ENCODE measurements around a stretch of chr9.

GRCh38 chr9:131681466-131682232 lies 58.2 kb downstream of the RAPGEF1 start:
- PRO-cap, result no peak
- CAGE, long polyA plus RNA, result no peak

- PRO-cap, result no peak
- CAGE, long polyA plus RNA, result no peak
Observed at GRCh38 chr9:131697818-131698302, 42.0 kb downstream of the RAPGEF1 start.

- PRO-cap, result no peak
- CAGE, long polyA plus RNA, result no peak
Observed at GRCh38 chr9:131707044-131707361, 32.9 kb downstream of the RAPGEF1 start.

- PRO-cap, result no peak
- CAGE, long polyA plus RNA, result no peak
Observed at GRCh38 chr9:131707653-131708160, 32.2 kb downstream of the RAPGEF1 start.

GRCh38 chr9:131713967-131714714 lies 25.7 kb downstream of the RAPGEF1 start:
- PRO-cap, result no peak
- CAGE, long polyA plus RNA, result no peak

DNA sequence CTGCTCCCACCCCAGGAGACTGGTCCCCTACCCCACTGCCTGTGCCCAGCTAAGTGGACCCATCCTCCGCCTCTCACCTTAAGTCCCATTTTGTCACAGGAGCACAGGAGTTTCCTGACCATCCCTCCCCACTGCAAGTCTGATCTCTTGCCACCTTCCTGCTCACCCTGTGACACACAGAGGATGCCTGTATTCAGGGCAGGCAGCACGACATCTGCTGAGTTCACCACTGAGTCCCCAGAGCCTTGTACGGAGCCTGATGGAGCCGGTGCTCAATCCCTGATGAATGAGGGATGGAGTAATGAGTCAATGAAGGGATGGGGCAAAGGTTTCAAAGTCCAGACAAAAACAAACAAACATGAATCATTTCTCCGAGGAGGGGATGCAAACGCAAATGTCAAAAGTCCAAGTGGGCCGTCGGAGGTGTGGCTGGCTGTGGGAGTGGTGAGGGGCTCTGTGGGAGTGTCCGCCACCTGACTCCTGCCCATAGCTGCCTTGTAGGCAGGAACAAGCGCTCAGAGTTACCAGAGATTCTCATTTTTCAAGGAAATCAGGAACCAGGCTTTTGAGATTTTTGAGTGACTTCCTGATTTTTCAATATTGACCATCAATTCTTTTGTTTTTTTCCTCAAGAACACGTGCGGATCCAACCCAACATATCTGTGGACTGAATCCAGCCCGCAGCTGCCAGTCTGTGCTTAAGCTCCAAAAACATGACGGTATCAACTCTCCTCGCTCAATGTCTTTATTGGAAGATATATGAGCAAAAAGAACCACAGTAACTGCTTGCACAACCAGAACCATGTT lies 4.4 kb downstream of the RAPGEF1 start:
- PRO-cap, result no peak
- CAGE, long polyA plus RNA, result no peak

- PRO-cap, result bidirectional peak, plus-strand start at chr9:132241306, minus-strand start at chr9:132241023
- CAGE, long polyA plus RNA, result no peak
Observed at GRCh38 chr9:132240717-132241824, 79.2 kb downstream of the NTNG2 start.

DNA sequence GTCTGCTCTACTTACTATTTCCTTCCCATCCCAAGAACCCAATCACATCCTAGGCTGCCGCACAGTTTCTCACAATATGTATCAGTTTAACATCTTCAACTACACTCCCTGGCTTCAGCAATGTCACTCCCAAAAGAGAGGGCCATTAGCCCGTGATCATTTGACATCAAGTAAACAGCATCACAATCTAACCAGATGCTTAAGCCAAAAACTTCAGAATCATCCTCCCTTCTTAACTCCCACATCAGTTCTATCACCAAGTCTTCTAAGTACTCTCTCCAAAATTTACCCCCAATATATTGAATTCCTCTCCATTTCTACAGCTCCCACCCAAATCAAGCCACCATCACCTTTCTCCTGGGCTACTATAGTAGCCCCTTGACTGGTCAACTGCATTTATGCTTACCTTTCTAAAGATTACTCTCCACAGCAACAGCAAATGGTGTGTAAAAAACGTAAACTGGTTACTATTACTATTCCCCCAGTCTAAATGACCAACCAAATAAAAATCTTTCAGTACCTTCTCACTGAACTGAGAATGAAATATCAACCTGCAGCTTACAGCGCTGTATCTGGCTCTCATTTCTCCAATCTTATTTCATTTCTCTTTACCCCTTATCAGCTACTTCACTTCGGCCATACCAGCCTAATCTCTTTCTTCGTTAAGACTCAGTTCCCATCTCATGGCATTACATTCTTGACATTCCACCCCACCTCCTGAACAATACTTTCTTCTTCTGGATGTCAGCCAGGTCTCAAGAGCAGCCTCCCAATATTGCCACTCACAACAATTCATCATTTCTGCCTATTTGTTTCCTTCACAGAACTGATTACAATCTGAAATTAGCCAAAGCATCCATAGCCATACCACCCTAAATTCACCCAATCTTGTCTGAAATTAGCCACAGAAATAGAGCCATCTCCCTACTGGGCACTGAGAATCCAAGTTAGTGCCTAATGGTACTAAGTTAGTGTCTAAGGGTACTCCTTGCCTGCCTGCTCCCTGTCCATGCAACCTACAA lies 35.6 kb downstream of the SETX start:
- PRO-cap, result no peak
- CAGE, long polyA plus RNA, result no peak

DNA sequence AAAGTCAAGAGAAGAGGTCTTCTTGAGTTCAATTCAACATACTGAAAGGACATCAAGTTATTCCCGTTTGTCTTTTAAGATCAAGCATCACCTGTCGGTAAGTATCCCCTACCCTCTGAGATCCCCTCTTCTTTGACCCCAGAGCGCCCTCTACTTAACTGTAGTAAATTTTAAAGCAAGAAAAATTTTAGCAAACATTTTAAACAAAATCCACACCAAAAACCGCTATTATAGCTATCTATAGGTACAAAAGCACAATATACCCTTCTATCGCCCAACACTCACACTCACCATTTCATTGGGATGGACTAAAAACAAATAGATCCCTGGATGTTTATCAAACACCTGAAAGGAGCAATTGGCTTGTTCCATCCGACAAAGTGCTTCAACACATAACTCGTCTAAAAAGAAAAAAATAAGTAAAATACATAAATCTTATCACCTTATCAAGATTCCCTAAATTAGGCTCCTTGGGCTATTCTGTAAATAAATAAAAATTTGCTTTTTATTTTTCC lies 12.3 kb downstream of the SETX start:
- PRO-cap, result no peak
- CAGE, long polyA plus RNA, result no peak

DNA sequence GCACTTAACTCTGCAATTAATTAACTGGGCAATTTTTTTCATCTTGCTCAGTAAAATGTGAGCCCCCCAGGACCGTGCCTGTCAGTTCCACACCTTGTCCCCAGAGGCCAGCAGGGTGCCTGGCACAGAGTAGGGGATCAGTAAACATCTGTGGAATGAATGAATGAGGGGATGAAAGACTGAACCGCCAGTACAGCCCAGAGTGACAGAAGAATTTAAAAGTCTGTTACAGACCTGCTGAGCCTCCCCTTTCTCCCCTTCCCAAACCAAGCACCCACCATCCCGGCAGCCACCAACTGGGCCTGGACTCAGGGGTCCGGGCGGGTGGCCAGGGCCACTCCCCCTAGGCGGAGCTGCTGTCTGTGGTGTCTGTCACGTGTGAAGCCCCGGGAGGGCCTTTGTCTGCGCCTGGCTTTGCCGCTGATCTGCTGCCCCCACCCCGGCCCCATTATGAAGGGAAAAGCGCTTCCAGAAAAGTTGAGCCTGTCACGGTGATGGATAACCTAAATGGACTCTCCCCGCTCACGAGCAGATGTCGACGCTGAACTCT lies 36.4 kb upstream of the BARHL1 start:
- PRO-cap, result no peak
- CAGE, long polyA plus RNA, result no peak

GRCh38 chr9:132548935-132549572 lies 33.4 kb upstream of the BARHL1 start:
- PRO-cap, result no peak
- CAGE, long polyA plus RNA, result no peak

DNA sequence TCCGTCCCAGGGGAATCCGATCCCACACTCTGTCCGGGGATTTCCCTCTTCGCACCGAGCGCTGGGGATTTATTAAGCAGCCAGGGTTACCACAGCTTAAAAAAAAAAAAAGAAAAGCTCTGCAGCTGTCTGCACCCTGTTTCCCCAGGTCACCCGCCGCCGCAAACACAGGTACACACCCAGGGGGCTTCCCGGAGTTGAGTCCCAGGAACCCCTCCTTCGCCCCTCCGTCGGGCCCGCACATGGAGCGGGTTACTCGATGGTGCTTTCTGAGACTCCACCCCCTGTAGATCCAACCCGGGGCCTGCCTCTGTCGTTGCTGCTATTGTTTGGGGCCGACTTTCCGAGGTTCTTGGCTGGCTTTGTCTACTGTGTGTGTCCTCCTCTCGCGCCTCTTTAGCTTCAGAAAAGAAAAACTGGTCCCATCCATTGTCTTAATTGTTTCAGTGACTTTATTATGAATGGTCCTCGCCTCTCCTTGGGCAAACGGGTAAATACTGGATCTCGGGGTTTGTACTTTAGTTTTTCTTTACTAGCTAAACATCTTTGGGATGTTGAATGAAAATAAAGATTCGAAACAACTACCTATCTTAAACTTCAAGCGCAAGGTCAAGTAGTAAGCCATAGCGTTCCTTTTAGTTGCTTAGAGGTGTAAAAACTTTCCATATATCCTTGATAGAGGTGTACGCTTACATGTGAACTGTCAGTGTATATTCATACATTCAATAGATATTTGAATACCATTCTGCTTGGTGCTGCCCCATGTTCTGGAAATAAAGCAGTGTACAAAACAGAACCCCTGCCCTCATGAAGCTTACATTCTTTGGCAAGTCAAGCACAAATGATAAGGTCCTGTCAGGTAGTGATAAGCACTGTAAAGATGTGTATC lies 995 bp downstream of the GTF3C4 start:
- PRO-cap, result bidirectional peak, plus-strand start at position 325 of the sequence, minus-strand start at position 169 of the sequence
- CAGE, long polyA plus RNA, result no peak

DNA sequence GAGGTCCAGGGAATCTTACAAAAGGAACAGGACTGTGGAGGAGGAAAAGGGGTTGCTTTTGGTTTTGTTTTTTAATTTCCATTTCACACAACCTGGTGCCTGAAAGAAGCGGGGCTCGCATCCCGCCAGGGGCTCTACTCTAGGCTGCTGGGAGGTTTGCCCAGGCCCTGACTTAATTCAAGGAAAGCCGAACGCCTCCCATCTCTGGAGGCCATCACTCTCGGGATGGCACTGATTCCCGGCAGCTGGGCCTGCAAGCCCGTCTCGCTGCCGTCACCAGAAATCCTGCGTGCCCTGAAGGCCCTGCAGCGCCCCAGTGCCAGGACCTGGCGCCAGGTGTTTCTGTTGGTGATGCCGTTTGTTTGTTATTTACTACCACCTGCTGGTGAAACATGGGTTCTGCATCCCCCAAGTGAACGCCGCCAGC lies 78.1 kb downstream of the AK8 start:
- PRO-cap, result no peak
- CAGE, long polyA plus RNA, result no peak

DNA sequence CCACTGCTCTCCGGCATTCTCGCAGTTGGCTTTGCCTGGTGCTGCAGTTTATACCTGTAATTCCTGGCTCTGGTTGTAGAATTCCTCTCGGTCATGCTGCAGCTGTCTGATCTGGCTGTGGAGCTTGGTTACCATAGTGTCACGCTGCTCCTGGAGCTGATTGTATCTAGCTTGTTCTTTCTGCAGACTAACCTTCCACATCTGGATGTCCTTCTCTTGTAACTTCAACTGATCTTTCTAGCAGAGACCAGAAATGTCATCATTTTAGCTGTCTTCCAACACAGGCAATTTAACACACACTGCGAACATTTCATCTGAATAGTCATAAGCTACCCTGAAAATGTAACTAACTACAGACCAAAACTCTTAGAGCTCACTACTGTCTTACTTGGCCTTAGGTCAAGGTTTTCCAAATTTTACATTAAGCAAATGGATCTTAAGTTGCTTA lies 23.9 kb downstream of the SPACA9 start:
- PRO-cap, result no peak
- CAGE, long polyA plus RNA, result no peak

DNA sequence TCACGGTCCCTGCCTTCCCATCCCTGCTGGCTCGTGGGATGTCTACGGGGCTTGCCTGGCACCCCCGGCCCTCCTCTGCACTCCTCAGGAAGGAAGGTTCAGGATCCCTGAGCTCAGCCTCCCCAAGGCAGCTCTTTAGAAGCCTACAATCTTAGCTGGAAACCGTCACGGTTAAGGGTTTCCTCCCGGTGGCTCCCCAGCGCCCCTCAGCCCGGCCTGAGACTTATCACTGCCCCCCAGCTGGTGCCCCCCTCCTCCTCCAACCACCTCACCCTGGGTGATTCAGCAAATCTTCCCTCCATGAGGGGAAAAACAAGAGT lies 25.5 kb downstream of the GFI1B start:
- PRO-cap, result no peak
- CAGE, long polyA plus RNA, result no peak

DNA sequence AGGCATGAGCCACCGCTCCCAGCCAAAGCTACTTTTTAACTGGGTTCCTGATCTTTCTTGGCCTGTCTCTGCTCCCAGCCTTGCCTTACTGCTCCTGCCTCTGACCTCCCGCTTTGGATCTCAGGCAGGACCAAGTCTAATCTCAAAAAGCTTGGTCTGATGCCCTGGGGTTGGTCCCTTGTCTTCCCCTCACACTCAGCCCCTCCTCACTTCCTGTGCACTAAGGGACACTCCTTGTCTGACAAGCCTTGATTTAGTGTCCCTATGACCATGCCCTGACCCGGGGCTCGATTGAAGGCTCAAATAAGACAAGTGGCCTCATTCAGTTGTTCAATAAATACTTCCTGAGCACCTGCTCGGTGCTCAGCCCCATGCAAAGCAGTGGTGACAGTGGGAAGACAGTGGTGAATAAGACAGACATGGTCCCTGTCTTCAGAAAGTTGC lies 3.6 kb upstream of the GTF3C5 start:
- PRO-cap, result no peak
- CAGE, long polyA plus RNA, result no peak

- PRO-cap, result no peak
- CAGE, long polyA plus RNA, result no peak
Observed at GRCh38 chr9:133032137-133032616, 1.4 kb downstream of the GTF3C5 start.

- PRO-cap, result no peak
- CAGE, long polyA plus RNA, result no peak
Observed at GRCh38 chr9:133066725-133067527, 5.1 kb downstream of the CEL start.

DNA sequence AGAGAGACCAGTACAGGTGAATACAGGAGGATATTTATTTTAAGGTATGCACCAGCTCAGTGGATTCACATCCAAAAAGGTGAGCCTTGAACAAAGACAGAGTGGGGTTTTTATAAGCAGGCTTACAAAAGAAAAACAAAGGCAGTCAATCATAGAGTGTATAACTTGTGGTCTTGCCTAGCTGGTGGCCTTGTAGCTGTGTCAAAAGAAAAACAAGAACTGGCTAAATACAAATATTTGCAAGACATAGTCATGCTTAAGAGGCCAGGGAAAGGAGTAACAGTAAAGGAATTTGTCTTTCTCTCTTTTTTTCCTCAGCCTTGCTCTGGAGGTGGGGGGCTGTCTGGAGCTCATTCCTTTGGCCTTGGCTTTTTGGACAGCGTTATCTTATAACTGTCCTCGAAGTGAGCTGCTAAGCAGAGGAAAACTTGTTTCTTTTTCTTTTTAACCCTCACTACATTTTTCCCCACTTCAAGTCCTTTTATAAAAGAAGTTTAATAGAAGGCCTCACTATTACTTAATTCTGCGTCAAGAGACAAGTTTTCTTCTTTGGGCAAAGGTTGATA lies 14.1 kb downstream of the CEL start:
- PRO-cap, result no peak
- CAGE, long polyA plus RNA, result no peak

- PRO-cap, result no peak
- CAGE, long polyA plus RNA, result no peak
Observed at GRCh38 chr9:133111779-133112488, 9.1 kb downstream of the RALGDS start.